Urinary bladder (tissue), 3 donors: Measurements from ENCODE around the genes ELAVL4 and C1orf185.

DNA sequence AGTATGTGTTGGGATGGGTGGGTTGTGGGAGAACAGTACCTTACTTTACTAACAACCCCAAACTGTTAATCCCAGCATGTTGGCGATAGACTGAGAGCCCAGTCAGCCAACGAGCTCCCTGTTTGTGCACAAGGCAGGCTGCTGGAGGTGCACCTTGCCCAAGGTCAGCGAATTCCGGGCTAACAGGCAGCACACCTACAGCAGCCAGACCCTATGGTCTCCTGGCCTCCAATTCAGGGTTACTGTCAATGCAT lies 1.5 kb downstream of the TRABD2B start:
- PRO-cap: no peak
- RAMPAGE, long total RNA: no peak

GRCh38 chr1:50108363-50109118 lies at the start of gene ELAVL4:
ELAVL4 (plus strand) TSS chr1:50108920.
- PRO-cap: no peak
- RAMPAGE, long total RNA: no peak

DNA sequence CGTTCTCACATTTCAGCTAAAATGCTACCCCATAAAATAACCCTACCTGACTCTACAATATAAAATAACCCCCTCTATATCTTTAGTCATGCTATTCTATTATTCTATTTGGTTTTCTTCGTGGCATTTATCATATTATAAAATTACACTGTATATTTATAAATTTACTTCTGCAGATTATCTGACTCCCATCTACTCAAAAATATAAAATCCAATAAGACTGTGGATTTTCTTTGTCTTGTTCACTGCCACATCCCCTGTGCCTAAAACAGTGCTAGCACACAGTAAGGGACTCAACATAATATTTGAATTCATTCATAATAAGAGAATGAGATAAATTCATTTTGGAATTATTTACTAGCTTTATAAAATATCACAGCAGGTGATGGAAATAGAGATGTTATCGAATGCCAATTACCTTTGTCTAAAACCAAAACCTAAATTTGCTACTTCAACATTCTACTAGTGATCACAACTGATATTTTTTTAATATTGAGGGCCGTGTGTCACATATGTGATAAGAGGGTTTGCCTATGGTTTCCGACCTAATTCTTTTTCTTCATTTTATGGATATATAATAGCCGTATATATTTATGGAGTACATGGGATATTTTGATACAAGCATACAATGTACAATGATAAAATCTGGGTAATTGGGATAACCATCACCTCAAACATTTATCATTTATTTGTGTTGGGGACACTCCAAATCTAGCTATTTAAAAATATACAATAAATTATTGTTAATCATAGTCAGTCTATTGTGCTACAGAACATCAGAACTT lies 117.2 kb downstream of the FAF1 start:
- PRO-cap: no peak
- RAMPAGE, long total RNA: no peak

DNA sequence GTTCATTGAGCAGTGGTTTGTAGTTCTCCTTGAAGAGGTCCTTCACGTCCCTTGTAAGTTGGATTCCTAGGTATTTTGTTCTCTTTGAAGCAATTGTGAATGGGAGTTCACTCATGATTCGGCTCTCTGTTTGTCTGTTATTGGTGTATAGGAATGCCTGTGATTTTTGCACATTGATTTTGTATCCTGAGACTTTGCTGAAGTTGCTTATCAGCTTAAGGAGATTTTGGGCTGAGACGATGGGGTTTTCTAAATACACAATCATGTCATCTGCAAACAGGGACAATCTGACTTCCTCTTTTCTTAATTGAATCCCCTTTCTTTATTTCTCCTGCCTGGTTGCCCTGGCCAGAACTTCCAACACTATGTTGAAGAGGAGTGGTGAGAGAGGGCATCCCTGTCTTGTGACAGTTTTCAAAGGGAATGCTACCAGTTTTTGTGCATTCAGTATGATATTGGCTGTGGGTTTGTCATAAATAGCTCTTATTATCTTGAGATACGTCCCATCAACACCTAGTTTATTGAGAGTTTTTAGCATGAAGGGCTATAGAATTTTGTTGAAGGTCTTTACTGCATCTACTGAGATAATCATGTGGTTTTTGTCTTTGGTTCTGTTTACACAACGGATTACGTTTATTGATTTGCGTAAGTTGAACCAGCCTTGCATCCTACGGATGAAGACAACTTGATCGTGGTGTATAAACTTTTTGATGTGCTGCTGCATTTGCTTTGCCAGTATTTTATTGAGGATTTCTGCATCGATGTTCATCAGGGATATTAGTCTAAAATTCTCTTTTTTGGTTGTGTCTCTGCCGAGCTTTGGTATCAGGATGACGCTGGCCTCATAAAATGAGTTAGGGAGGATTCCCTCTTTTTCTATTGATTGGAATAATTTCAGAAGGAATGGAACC lies 53.3 kb downstream of the FAF1 start:
- PRO-cap: no peak
- RAMPAGE, long total RNA: no peak

DNA sequence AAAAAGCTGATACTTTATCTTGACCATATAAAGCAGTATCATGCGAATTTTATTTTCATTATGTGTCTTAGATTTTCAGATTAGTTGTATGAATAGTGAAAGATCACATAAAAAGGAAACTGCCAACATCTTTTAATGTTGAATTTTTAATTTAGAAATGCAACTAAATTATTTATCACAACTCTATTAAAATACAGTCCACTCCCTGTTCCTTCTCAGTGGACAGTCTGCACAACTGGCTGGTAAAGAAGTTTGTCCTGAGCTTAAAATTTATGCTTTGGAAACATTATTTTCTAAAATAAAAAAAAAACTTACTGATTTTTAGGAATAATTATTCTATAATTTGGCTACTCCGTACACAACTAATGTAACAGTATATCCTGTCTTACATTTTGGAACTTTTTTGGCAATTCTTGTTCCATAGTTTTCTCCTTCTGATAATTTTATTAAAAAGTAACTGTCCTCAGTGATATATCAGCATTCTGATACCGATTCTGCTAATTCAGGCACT lies 9.5 kb downstream of the CDKN2C start:
- PRO-cap: no peak
- RAMPAGE, long total RNA: no peak

DNA sequence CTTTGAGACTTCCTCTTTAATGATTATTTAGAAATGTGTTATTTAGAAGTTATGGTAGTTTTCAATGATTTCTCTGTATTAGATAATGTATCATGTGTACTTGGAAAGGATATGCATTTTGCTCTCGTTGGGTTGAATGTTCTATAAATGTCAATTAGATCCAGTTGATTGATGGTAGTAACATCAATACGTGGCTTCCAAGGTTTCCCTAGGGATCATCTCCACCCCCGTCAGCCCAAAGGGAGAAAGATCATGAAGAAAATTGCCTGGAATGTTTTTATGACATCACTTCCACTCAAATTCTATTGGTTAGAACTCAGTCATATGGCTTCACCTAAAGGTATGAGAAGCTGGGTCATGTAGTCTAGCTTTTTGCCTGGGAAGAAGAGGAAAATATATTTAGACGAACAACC lies at the start of gene C1orf185:
Gene C1orf185 (plus strand): TSS at position 319 of the 413 bp plus-strand sequence.
- PRO-cap: no peak
- RAMPAGE, long total RNA: no peak

GRCh38 chr1:51210299-51210664 lies 25.8 kb upstream of the RNF11 start:
- PRO-cap: no peak
- RAMPAGE, long total RNA: no peak

DNA sequence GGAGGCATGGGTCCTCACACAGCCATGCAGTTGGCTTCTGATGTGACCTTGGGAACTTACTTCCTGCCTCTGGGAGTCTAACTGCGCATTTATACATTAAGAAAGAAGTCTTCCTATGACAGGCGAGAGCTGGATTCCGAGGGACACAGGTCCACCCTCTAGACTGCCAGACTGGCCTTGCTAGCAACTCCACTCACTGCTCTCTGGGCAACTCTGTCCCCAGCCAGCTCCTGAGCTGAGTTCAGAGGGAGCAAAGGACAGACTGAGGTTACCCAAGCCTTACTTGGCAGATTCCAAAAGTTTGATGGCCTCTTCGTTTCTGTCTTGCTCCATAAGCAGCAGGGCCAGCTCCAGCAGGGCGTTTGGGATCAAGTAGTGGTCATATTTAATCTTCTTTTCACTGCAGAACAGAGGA lies 41.8 kb downstream of the TTC39A start:
- PRO-cap: no peak
- RAMPAGE, long total RNA: no peak

GRCh38 chr1:51302403-51302761 lies 28.0 kb downstream of the TTC39A start:
- PRO-cap: unidirectional peak, minus-strand start at chr1:51302666
- RAMPAGE, long total RNA: no peak

DNA sequence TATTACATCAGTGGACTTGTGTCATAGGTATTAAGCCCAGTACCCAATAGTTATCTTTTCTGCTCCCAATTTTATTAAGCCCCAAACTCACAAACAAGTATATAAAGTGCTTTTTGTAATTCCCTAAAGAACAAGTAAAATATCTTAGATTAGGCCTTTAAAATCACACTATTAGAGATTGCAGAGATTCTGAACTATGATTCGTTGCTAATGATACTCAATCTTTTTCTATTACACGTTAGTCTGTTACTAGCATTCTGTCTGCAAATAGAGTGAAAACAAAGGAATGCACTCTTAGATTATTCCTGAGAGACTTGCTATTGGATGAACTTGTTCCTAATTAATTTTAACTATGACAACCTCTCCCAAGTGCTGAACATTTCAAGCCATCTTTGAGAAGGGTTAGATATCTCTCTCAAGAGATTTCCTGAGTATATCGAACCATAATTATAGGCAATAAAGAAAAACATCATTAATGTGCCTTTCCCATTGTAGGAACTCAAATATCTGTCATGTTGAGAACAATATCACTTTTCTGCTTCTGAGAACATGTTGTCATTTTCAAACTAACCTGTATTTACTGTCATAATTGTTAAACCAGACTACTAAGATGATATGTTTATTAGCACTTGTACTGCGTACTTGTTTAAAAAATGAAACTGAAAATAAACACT lies 4.5 kb downstream of the EPS15 start:
- PRO-cap: no peak
- RAMPAGE, long total RNA: no peak

DNA sequence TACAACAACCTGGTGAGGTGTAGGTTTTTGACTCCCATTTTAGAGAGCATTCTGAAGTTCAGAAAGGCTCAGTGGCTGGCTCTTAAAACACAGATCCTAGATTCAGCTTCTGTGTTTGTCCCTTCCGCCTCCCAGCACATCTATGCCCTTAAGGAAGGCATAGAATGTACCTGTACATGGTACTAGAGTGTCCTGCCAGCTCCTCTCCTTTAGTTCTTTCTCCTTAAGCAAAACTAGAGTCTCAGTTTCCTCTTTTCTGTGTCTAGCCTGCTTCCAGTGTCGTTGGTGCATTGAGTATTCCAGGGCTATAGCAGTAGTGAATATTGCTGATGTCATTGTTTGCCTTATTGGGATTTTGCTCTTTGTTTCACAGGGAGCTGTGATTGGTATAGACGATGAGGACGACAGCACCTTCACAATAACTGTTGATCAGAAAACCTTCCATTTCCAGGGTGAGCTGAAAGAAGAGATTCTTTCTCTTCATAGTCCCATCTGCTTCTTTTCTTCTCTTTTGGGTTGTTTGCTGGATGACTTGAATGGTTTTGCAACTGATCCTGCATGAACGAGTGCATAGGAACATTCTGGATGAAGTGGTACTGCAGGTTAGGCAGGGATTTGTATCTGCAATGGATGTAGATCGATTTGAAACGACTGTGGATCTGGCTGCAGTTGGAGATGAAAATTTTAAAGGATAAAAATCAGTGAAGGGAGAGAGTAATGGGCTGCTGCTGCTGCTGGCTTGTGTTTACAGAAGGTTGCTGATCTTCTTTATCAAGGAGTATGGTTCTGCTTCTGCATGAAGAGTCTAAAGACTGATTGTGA lies 52.4 kb downstream of the OSBPL9 start:
- PRO-cap: no peak
- RAMPAGE, long total RNA: no peak

DNA sequence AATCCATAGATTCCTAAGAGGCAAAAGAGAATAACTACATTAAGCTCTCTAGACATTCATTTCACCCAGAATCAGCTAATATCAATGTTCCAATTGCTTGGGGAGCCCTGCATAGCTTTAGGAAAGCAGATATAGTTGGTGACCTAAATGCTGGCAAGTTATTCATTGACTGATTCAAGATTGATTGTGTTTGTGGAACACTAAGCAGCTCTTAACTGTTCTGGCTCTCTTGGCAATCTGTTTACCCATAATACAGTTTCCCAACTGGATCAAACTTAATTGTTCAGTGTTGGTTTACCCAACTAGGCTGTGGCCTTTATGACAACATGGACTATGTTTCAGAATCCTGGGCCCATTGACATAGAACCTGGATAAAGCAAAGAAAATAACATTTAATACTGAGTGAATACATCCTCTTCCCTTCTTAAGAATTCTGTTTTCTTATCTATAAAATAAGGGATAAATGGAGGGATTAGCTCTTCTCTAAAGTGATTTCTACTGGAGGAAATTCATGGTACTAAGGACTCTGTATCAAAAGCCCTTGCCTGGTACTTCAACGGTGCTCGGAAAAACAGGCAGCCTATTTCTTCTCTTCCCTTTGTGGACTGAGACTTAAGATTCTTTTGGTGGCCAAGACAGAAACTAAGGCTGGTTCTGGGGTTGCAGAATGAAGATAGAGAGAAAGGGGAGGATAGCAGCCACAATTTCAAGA lies 83.5 kb downstream of the NRDC start:
- PRO-cap: no peak
- RAMPAGE, long total RNA: no peak

DNA sequence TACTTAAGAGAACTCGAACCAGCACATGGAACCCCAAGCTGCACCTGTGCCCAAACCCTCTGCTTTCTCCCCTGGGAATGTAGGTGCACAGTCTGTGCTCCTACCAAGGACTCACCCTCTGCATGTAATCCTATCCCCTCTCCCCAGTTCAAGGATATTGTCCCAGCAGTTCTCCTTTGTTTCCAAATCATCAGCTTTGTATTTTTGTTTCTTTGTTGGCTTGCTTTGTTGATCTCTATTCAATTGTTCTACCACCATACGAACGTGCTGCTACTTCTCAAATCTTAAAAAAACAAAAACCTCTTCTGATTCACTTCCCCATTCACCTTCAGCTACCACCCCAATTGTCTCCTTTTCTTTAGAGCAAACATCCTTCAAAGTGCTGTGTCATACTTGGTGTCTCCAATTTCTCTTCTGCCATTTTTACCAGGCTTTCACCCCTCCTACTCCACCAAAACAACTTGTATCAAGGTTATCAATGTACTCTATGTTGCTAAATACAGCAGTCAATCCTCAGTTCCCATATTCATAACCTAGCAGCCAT lies 26.7 kb downstream of the RAB3B start:
- PRO-cap: no peak
- RAMPAGE, long total RNA: no peak

DNA sequence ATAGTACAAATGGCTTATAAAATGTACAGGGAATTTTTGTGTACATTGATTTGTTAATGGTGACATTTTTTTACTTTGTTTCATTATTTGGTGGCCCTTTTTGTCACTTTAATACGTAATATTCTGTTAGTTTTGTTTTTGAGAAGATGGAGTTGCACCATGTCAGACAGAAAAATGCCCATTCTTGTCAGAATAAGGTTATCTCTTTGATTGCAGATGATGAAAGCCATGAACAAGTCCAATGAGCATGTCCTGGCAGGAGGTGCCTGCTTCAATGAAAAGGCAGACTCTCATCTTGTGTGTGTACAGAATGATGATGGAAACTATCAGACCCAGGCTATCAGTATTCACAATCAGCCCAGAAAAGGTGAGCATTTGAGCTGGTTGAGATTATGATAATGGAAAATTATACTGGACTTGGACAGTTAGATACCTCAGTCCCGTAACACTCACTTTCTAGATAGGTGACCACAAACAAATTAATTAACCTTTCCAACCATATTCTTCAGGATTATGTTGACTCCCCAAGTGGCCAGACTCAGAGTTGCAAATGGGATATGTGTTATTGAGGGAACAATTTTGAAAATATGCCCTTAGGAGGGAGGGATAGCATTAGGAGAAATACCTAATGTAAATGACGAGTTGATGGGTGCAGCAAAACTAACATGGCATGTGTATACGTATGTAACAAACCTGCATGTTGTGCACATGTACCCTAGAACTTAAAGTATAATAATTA lies 33.3 kb downstream of the CC2D1B start:
- PRO-cap: no peak
- RAMPAGE, long total RNA: no peak

DNA sequence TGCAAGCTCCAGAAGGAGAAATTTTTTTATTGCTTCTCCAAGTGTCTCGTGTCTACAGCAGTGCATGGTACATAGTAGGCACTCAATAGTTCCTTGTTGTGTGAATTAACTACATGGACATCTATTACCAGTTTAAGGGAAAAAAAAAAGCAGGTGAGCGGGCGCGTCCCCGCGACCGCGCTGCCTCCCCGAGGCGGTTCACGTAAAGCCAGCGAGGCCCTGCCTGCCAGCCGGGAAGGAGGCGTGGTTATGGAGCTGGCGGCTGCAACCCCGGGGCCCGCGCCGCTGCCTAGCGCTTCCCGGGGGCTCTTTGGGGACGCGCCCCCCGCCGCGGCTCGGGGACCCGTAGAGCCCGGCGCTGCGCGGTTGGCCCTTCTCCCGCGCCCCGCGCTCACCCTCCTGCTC lies 2.3 kb upstream of the CC2D1B start:
- PRO-cap: no peak
- RAMPAGE, long total RNA: no peak

GRCh38 chr1:52423853-52424551 lies 19.6 kb downstream of the PRPF38A start:
- PRO-cap: no peak
- RAMPAGE, long total RNA: no peak

DNA sequence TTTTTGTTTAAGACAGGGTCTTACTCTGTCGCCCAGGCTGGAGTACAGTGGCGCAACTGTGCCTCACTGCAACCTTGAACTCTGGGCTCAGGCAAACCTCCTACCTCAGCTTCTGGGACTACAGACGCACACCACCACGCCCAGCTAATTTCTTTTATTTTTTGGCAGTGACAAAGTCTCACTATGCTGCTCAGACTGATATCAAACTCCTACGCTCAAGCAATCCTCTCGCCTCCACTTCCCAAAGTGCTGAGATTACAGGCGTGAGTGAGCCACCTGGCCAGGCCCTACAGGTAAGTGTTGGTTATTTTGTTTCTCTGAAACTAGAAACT lies 2.4 kb downstream of the TUT4 start:
- PRO-cap: no peak
- RAMPAGE, long total RNA: no peak

DNA sequence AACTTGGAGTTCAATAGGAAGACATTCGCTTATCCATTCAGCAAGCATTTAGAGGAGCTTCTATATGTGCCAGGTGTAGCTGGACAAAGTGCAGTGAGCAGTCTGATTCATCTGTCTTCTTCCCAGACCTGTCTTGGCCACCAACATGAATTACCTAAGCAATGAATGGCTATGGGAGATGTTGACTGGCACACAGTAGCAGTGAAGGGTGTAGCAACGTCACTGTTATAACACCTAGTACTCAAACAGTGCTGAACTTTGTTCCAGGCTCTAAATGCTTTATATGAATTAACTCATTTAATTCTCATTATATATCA lies 499 bp upstream of the COA7 start:
- PRO-cap: no peak
- RAMPAGE, long total RNA: no peak

- PRO-cap: no peak
- RAMPAGE, long total RNA: no peak
Measured at GRCh38 chr1:52813237-52814167, 29.1 kb upstream of the ZYG11A start.

GRCh38 chr1:52914336-52914904 lies 7.1 kb downstream of the ECHDC2 start:
- PRO-cap: no peak
- RAMPAGE, long total RNA: no peak